Right ventricle myocardium (tissue), 1 donor: ENCODE measurements around a stretch of chr18.

- PRO-cap, 2 experiments: no peak in any of the 2 experiments
These were observed 6.2 kb downstream of the SMAD7 start for GRCh38 chr18:48944575-48944986.

GRCh38 chr18:48947524-48947976, 3.2 kb downstream of the SMAD7 start:
- PRO-cap, 2 experiments: no peak in any of the 2 experiments

DNA sequence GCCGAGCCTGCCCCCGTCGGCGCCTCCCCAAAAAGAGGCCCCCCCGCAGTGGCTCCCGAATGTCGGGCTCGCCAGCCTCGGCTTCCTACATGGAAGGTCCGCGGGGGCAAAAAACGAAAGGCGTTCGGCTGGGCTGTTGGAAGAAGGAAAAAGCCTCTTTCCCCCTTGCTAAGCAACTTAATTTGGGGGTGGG, 110 bp downstream of the SMAD7 start:
- PRO-cap, 2 experiments: peak in 2 of 2 experiments; most common plus-strand start position 90 of the sequence (in 2)

- PRO-cap, 2 experiments: no peak in any of the 2 experiments
These were observed 679 bp upstream of the SMAD7 start for GRCh38 chr18:48951571-48951716.

DNA sequence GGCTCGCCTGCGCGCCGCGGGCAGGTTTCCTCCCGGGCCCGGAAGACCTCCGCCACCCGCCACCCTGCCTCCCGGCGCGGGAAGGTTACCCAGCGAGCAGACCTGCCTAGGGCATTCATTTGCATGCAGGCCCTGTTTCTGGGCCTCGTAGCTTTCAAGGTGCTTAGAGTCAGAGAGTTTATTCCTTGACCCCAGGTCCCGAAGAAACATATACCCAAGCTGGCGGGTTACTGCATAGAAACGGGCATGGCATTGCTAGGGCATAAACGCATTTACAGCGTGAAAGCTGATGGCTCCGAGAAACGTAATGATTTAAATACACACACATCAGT, 2.1 kb upstream of the SMAD7 start:
- PRO-cap, 2 experiments: peak in 1 of 2 experiments; most common plus-strand start position 69 of the sequence (in 1); most common minus-strand start position 78 of the sequence (in 1)

DNA sequence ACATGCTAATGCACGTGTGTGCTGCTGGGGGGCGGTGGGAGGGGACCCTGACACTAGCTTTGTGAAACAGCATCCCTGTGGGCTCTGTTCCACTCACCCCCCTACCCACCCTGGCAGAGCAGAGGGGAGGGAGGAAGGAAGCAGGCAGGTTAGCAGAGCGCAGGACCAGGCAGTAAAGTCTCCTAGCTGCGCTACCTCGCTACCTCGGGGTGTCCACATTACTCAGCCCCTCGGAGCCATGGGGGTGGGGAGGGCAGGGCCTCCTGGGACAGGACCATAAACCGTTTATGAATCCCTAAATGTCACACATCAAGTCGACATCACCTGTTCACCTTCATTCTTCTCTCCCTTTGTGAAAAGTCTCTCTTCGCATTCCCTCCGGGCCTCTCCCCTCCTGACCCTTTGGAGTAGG, 23.5 kb upstream of the SMAD7 start:
- PRO-cap, 2 experiments: no peak in any of the 2 experiments

GRCh38 chr18:48979903-48980559, 29.3 kb upstream of the SMAD7 start:
- PRO-cap, 2 experiments: no peak in any of the 2 experiments

DNA sequence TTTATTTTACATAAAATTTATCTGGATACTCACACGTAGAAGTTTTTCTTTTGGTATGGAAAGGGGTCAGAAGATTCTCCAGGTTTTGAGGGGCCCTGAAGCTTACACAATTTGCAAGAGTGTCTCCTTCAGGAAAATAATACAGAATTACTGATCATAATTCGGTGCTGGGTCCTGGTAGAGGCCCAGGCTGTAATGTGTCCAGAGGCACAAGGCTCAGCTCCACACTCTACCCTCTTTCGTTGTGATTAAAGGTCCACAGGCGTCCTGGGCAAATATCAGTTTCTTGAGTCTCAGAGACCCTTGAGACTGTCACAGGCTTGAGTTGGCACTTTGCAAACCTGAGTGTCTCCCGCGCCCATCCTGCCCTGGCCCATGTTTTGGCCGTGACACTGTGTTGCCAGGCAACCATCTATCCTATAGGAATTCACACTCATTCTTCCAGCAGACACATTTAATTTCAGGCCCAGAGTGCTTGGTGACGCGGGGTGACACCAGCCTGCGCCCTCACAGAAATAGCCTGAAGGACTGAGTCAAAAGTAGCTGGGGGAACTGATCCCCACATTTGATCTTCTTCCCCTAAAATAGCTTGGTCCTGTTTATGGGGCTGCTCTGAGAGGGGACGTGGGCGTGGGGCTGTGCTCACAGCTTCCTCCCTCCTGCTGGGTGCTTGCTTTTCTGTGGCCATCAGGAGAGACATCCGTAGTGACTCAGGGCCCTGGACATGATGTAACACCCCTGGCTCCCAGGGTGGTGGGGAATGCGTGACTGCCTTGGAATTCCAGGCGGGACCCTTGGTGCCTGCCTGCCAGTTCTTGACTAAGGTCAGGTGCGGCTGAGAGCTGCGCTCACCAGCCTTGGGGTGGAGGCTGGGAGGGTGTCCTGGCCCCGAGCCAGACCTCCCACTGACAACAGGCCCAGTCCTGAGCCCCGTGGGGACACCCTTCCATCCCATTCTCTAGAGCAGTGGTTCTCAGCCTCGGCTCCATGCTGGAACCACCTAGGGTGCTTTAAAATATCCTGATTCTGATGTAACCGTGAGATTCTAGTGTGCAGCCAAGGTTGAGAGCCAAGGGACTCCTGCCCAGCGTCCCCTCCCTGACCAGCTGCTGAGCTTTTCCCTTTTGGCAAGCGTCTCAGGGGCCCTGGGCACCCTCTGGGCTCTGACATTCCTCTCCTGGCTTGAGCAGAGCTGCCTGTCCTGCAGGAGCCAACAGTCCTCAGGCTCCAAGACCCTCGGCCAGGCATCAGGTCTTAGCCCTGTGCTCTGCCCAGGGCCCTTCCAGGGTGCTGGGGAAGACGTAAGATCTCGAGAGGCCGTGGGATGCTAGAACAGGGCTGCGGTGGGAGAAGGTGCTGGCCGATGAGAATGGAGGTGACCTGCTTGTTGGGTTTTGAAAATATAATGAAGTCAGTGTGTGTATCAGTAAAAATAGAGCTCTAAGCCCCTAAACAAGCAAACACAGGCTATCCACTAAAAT, 47.4 kb upstream of the SMAD7 start:
- PRO-cap, 2 experiments: peak in 2 of 2 experiments; most common plus-strand start position 447 of the sequence (in 1); most common minus-strand start position 250 of the sequence (in 1)

- PRO-cap, 2 experiments: no peak in any of the 2 experiments
These were observed 91.7 kb downstream of the DYM start for GRCh38 chr18:49368454-49369339.

DNA sequence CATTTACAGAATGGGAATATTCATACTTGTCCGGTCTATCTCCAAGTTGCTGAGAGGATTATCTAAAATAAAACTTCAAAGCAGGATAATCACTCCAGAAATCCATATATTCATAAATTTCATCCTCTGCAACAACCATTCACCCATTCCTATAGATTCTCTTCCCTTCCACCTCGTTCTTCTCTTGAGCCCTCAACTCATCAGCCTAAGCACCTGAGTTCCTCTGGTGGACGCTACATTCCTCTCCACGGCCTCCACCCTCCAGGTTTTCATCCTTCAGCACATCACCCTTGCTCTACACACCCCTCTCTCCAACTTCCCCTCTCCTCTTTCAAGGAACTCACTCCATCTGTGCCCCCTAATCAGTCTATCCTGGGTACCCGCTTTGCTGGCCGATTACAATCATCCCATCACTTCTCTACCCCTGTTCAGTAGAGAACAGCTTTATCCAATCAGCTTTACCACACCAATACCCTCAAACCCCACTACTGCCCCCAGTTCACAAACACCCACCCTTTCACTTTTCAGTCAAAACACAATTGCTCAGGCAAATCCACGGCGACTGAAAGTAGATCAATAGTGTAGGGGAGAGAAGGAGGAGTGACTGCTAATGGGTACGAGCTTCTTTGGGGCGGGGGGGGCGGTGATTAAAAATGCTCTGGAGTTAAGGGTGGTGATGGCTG, 1.0 kb downstream of the DYM start:
- PRO-cap, 2 experiments: no peak in any of the 2 experiments

DNA sequence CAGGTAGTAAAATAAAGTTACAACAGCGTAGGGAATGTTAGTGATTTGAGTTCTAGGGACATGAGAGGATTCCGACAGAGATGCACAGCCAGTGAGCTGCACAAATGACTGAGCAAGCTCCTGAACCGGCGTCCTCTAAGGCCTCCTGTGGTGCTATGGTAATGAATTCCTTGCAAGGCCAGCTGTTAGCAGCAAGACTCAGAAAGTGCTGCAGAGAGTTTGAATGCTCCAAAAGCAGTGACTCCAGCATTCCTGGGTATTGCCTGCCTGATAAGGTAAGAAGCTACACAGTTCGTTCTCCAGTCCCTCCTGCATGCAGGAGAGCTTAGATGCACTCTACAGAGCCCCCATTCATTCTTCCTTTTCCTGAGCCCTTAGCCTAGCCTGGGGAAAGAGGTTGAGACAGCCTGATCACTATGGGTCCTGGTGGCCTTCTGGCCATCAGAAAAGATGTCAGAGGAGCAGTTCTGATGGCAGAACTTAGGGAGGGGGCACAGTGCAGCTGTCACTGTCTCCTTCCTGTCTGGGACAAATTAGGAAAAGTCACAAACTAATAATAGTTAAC, 4.9 kb upstream of the DYM start:
- PRO-cap, 2 experiments: no peak in any of the 2 experiments

DNA sequence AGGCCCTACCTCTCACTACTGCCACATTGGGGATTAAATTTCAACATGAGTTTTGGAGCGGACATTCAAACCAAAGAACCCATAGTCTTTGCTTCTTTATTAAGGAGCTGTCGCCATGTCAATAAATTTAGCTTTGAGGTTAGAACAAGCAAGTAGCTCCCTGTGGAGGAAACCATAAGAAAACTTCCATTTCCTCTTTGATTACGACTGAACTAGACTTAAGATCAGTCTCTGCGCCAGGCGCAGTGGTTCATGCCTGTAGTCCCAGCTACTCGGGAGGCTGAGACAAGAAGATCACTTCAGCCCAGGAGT, 10.5 kb downstream of the C18orf32 start:
- PRO-cap, 2 experiments: peak in 1 of 2 experiments; most common plus-strand start position 227 of the sequence (in 1)

DNA sequence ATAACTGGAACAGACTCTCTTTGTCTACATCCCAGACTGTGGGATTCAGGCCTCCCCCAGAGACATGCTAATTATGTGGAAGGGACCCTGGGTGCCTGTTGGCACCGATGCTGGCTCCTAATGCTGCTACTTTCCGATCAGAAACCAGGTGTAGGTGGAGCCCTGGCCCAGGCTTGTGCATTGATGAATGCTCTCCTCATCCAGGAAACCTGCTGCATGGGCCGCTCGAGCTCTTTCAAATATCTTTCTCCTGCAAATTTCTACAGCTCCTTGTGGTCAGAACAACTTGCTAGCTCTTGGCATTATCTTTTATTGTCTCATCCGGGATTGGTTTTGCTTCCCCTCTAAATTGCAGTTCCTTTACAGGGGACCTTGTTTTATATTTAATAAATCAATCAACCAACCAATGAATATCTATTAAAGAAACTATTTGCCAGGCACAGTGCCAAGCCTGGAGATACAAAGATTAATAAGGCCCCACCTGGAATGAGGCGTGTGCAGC, 51.6 kb downstream of the LIPG start:
- PRO-cap, 2 experiments: no peak in any of the 2 experiments

DNA sequence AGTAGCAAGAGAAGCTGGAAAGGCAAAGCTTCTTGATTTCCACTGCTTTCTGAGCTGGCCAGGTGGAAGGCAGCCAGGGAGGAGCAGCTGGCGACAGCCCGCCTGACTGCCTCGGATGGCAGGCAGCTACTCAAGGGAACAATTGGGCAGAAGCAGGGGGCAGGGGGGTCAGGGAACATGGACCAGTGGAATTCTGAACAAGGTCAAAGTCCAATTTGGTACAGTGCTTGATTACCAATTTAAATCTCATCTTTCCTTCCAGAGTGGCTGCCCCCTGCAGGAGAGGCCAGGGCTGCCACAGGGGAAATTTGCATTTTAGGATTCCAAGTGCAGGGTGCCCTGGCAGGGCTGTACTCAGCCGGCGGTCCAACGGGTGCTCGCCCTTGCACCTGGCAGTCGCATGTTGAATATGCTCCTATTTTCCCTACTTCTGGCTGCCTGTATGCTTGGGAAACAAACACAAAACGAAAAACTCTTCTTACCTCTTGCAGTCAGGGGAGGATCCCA, 67.3 kb downstream of the LIPG start:
- PRO-cap, 2 experiments: no peak in any of the 2 experiments

DNA sequence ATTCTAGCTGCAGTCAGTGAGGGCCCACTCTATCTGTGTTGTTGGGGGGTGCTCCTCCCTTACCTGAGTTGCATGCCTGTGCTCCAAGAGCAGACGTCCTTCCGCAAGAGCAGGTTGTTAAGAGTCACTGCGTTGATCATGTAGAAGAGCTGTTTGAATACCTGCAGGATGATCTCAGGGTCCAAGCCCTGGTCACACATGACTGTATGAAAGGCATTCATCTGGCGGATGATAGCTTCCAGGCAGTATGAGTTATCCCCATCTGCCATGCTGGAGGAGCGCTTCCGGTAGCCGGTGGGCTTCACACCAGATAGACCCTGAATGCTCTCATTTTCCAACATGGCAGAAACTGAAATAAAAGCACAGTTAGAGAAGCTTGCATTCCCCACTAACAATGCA, 24.1 kb upstream of the ACAA2 start:
- PRO-cap, 2 experiments: no peak in any of the 2 experiments

DNA sequence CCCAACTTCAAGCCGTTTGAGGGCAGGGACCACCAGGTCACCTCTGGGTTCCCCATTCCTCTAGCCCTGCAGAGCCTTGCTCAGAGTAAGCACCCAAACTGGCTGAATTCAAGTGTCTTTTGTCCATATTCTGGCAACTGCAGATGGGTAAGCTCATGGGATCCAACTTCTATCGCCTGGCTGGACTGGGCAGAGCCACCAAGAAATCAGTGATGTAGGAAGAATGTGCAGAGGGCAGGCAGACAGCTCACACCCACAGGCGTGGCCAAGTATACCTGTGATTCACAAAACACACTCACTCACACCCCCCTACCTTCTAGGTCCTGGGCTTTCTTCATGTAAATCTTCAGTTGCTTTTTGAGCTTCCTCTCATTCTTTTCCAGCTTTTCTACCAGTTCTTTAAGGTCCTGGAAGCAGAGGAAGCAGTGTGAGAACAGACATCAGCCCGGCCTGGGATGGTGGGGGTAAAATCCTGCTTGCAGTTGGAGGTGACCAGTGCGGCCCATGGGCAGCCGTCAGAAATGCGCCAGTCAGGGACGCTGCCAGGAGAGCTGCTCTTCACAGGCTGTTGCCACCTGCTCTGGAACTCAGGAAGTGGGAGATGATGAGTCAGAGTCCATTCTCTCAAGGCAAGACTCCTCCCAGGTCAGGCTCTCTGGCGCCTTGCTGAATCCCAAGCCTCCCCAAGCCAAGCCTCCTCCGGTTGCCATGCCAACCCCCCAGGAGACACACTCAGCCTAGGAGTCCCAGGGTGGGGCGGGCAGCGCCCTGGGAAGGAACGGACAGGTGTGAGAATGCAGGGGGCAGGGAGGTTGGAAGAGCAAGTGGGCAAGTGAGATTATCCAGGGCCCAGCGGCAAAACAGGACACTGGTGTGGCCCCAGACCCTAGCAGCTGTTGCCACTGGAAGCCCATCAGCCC, 36.2 kb upstream of the ACAA2 start:
- PRO-cap, 2 experiments: no peak in any of the 2 experiments

DNA sequence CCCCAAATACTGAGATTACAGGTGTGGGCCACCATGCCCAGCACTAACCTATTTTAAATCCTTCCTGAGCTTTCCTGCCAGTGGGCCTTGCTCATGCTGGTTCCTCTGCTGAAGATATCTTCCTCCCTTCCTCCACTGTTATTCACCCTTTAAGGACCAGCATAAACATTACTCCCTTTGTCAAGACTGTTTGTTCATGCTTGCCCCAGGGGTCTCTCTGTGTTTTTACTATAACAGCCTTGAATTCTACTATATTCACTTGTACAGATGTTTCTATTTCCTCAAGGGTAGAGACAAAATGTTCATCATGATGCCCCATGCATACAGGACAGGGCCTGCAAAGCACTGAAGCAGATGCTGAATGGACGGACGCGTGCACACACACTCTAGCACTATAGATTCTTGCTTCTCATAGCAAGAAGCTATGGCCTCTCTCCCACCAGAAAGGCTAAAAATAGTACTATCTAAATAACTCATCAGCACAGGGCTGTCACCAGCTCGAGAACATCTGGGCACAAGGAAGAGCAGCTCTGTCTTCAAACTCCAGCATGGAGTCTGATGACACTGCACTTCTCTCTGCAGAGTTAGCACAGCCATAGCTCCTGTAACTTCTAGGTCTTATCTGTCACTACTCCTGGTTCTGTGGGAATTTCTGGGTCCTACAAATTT, 123.7 kb downstream of the MYO5B start:
- PRO-cap, 2 experiments: no peak in any of the 2 experiments

DNA sequence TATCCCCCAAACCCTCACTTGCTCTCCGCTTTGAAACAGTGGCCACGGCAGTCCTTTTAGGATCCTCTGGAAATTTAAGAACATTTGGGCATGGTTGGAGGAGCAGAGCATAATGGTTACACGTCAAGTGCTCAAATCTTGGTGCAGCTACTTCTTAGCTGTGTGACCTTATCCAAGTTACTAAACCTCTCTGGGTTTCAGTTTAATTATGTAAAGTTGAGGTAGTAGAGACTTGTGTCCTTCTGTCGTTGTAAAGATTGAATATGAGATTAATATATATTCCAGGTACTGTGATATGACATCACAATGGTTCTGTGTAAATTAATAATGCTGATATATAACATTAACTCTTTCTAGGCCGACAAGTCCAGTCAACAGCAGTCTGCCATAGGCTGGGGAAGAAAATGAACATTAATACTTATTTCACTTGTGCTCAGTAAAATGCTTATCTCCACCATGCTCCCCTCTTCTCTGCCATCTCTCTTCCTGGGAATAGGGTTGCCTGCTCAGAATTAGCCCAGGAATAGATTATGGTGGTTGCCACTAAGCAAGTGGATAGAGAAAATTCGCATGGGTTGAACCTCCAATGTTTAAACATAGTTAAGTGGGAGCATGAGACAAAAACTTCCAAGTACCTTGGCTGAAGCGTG, 62.7 kb downstream of the MYO5B start:
- PRO-cap, 2 experiments: no peak in any of the 2 experiments

DNA sequence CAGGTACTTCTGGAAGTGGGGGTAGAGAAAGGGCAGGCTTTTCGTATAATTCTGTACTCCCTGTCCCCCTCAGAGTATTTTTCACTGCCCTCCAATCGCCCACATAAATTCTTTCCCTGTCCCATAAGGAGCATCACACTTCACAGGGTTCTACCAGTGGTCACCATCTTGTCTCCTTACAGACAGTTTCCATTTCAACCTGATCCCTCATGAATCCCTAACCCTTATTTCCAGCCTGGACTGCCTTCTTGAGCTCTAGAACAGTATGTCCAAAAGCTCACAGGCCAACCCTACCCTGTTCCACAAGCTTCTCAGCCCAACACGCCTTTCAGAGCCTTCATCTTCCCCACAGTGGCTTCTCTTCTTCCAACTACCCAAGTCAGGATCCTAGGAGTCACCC, 48.1 kb downstream of the MYO5B start:
- PRO-cap, 2 experiments: no peak in any of the 2 experiments

GRCh38 chr18:50188693-50189124, 6.2 kb downstream of the MYO5B start:
- PRO-cap, 2 experiments: no peak in any of the 2 experiments